ENCODE measurements around a stretch of chr2.

GRCh38 chr2:201170900-201171912 is 11.7 kb upstream of the CASP10 start:
- PRO-cap: no peak

DNA sequence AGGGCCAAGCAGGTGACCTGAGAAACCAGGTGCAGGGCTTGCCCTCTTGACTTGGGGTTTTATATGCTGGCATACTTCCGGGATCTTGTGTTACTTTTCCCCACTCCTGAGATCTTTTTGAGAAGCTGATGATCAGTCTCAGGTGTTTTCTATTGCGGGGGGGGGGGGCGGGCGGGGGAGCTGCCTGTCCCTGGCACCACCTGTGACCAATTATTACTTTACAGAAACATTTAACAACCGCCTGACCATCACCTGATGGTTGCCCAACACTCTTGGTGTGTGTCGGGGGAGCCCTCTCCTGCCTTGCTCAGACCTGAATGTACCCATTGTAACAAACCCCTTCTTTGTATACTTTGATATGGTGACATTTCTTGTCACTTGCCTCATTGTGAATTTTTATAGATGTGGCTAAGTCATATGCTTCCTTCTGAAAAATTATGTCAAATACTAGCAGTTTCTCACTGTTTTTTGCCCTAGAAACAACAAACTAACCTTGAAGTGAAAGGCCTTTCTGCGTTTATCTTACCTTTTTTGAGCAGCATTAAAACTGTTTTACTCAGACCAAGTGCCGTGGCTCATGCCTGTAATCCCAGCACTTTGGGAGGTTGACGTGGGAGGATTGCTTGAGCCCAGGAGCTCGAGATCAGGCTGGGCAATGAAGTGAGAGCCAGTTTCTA is 6.7 kb upstream of the CASP10 start:
- PRO-cap: no peak

DNA sequence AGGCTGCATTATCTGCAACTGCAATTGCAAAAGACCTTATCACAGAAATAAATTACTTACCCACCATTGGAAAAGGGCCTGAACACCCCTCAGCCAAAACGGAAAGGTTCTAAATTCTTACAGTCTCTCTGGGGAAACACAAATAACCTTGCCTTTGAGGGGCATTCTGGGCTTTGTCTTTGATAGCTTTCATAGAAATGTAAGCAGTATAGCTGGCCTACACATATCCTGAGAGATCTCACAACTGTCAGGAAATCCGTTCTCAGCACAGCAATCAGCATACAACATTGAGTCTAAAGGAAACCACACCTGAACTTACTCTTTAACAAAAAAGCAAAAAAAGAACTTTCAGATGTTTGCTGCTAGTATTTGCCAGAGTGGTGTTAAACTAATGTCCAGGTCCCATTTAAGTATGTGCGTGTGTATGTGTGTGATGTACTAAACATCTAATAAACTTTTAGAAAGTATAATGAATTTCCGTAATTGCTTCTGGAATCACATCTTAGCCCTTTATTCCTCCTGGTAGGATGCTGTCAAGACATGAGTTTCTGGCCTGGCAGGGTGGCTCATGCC is 8.7 kb downstream of the CASP10 start:
- PRO-cap: no peak

DNA sequence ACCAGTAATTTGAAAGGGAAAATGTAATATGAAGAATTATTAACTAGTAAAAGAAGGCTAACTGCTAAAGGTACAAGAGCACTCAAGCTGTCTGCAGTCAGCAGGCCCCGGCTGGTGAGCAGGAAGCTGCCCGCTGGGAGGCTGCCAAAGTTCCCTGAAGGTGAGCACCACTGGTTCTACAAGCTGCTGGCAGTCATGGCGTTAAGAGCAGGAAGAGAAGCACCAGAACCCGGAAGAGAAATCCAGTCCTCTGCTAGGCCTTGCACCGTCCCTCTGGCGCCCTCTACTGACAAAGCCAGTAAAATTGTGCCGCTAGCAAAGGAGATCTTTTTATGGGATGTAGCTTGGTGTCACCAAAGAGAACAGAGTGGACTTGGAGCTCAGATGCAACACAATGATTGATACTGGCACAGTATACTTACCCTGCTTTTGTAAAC is 28.2 kb upstream of the CASP8 start:
- PRO-cap: bidirectional peak, plus-strand start at position 365 of the sequence, minus-strand start at position 195 of the sequence

- PRO-cap: no peak
Observed at GRCh38 chr2:201261980-201262301, 1.6 kb downstream of the CASP8 start.

DNA sequence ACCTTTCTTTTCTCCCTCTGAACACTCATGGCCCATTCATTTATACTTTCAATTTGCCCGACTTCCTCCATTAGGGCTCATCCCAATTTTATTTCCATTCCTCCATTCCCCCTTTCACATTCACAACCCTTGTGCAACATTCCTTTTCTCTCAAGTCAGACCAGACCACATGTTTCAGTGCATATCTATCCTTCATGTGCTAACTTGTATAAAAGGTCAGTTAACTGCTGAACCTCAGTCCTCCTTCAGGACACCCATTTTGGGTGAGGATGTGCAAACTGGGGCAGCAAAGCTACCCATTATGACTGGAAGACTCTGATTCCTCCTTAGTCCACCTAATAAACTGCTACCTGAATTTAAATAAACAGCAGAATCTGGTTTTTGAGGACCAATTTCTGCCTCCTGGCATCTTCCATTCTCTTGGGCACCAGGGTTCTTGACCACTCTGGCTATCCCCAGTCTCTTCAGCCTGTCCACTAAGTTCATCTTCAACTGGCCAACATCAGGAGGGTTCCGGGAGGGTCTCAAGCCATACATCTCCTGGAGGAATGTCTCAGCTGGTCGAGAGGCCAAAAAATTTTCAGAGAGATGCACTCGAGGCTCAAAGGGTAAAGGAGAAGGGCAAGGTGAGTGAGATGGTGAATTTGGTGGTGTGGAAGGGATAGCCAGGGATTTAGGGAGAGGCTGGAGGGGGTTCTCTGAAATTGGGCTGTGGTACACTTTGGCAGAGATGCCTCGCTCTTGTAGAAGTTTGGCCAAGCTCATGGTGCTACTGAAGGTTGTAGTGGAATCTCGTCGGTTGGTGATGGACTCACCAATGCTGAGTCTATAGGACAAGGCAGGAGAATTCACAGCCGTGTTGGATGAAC is 23.4 kb upstream of the FLACC1 start:
- PRO-cap: no peak

DNA sequence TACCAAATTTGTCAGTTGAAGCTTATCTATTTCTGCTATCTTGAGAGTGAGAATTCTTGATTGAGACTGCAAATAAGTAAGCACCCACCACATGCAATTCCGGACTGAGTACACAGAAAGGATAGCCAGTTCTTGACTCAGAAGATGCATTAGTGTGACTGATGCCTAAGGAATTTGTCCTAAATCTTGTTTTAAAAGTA is 592 bp downstream of the MPP4 start:
- PRO-cap: no peak

DNA sequence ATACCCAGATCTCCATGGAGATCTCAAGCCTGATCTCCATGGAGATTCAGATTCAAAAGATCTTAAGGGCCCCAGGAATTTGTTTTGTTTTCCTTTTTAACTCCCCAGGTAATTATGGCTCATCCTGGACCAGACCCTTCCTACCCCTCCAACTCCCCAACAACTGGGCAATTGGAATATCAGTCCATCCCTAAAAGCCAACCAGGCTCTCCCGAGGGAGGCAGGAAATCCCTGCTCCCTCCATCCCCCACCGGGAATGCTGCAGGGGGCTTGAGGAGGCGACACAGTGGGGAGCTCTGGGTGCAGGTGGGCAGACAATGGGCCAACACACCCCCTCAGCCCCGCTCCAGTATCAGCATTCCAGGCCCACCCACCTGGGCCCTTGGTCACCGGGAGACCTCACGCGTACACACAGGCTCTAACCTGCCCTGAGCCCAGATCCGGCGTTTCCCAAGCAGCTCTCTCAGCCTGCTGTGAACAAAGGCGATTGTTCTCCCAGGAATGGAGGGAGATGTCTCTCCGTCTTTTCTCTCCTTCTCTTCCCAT is 37.7 kb upstream of the FZD7 start:
- PRO-cap: no peak

- PRO-cap: unidirectional peak, plus-strand start at chr2:202375189; bidirectional peak, plus-strand start at chr2:202375861, minus-strand start at chr2:202375720
Observed at GRCh38 chr2:202374932-202375937, 892 bp upstream of the BMPR2 start.

GRCh38 chr2:202766137-202766873 is 105.3 kb downstream of the ICA1L start:
- PRO-cap: no peak

GRCh38 chr2:203015886-203016465 is 1.3 kb downstream of the NBEAL1 start:
- PRO-cap: no peak

DNA sequence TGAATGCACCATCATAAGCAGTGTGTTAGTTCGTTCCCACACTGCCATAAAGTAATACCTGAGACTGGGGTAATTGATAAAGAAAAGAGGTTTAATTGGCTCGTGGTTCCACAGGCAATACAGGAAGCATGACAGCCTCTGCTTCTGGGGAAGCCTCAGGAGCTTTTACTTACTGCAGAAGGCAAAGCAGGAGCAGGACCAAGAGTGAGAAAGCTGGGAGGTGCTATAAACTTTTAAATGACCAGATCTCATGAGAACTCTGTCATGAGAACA is 55.8 kb downstream of the NBEAL1 start:
- PRO-cap: no peak

GRCh38 chr2:203135647-203136376 is 103.0 kb upstream of the CYP20A1 start:
- PRO-cap: no peak

DNA sequence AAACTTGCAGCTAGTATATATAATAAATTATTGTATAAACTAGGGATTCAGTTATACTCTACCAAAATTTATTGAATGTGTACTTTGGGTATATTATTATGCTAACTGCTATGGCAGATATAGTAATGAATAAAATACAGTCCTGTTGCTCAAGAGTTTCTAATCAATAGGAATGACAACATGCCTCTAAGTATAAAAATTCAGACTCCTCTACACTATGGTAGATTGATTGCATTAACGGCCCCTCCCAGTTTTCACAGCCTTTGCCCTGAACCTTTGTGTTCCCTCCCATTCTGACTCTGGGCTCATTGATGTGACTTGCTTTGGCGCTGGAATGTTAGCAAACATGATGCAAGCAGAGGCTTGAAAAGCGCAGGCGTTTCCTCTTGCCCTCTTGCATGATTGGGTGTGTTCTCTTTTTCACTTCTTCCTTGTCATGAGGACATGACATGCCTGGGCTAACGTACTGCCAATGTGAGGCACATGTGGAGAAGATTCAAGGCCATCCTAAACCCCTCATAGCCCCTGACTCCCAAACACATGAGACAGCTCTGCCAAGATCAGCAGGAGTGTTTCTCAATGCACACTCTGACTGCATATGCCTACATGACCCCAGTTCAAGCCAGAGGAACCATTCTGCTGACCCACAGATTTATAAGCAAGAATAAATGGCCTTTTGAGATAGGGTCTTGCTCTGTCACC is 49.9 kb upstream of the CD28 start:
- PRO-cap: unidirectional peak, minus-strand start at position 301 of the sequence

DNA sequence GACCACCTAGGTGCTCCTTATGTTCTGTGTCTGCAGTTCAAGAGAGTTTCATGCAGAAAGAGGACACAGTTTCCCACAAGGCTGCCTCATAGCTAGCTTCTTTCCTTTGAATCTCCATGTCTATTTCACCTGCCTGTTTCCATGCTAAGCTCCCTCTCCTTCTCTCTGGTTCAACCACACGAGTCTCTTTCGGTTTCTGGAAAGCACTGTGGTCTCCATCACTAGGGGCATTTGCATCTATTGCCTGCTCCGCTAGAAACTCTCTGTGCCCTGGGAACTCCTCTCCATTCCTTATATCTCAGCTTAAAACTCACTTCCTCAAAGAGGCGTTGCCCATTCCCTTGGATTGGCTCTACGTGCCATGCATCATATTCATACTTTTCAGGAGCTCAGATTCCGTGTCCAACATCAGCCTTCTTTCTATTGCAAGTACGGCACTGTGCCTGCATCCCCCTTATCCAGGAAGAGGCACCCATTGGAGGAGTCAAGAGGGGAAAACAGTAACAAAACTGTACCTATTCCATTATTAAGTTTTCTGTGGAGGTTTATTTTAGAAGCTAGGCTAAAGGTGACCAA is 51.4 kb upstream of the CTLA4 start:
- PRO-cap: no peak

- PRO-cap: no peak
Observed at GRCh38 chr2:204026946-204027219, 90.3 kb downstream of the ICOS start.

DNA sequence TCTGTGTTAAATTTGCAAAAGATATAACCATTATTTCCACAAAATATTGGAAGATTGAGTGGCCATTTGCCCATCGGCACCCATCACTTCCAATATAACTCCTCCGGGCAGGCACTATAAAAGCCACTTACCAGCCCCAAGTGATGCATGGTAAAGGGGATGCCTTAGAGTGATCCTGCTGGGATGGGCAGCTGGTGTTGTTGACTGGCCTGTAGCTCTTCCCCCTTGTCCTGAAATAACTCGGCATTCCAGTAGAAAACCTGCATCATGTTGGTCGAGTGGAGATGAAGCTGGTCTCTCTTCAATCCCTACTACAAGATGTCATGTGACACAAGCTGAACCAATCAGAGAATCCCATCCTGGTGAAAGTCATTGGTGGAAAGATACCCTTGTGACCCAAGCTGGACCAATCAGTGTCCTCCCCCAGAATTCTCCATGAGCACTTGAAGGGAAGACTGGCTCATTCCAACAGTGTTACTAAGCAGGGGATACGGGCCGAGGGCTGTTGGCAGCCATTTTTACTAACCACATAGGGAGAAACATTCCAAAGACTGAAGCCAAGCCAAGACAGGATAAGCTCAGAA is 298.2 kb downstream of the ICOS start:
- PRO-cap: no peak

- PRO-cap: unidirectional peak, minus-strand start at chr2:204322068
Observed at GRCh38 chr2:204321924-204322222, 223.4 kb upstream of the PARD3B start.

DNA sequence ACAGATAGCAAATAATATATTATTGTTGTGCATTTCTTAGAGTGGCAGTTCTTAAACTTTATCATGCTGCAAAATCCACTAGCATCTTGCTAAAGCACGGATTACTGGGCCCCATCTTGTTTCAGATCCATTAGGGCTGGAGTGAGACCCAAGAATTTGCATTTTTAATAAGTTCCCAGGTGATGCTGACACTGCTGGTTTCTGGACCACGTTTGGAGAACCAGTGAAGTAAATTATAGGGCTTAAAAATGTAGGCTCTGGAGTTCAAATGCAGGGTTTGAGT is 46.5 kb upstream of the PARD3B start:
- PRO-cap: no peak

- PRO-cap: no peak
Observed at GRCh38 chr2:204508534-204509046, 36.7 kb upstream of the PARD3B start.